ENCODE measurements around the genes CDH5, CA7, CDH16 and CIAO2B.

DNA sequence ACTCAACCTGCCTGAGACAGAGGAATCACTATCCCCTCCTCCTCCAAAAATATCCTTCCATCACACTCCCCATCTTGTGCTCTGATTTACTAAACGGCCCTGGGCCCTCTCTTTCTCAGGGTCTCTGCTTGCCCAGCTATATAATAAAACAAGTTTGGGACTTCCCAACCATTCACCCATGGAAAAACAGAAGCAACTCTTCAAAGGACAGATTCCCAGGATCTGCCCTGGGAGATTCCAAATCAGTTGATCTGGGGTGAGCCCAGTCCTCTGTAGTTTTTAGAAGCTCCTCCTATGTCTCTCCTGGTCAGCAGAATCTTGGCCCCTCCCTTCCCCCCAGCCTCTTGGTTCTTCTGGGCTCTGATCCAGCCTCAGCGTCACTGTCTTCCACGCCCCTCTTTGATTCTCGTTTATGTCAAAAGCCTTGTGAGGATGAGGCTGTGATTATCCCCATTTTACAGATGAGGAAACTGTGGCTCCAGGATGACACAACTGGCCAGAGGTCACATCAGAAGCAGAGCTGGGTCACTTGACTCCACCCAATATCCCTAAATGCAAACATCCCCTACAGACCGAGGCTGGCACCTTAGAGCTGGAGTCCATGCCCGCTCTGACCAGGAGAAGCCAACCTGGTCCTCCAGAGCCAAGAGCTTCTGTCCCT lies 908 bp upstream of the CDH5 start:
- RRBS = no CpG with 5 or more reads among the region's 6 CpGs

DNA sequence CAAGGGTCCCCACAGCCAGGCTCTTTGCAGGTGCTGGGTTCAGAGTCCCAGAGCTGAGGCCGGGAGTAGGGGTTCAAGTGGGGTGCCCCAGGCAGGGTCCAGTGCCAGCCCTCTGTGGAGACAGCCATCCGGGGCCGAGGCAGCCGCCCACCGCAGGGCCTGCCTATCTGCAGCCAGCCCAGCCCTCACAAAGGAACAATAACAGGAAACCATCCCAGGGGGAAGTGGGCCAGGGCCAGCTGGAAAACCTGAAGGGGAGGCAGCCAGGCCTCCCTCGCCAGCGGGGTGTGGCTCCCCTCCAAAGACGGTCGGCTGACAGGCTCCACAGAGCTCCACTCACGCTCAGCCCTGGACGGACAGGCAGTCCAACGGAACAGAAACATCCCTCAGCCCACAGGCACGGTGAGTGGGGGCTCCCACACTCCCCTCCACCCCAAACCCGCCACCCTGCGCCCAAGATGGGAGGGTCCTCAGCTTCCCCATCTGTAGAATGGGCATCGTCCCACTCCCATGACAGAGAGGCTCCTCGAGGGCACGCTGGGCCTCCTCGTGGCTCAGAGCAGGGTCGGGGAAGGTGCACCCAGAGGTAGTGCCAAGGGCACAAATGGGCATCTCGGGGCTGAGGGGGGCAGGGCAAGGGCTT lies at the start of gene CDH5:
TSS of gene CDH5 (plus strand) at position 335 of the 643 bp plus-strand sequence.
- RRBS = 56% methylated on average over 2 of the region's 21 CpGs

- RRBS = no CpG with 5 or more reads among the region's 5 CpGs
Measured at GRCh38 chr16:66531238-66531623, 18.7 kb downstream of the TK2 start.

DNA sequence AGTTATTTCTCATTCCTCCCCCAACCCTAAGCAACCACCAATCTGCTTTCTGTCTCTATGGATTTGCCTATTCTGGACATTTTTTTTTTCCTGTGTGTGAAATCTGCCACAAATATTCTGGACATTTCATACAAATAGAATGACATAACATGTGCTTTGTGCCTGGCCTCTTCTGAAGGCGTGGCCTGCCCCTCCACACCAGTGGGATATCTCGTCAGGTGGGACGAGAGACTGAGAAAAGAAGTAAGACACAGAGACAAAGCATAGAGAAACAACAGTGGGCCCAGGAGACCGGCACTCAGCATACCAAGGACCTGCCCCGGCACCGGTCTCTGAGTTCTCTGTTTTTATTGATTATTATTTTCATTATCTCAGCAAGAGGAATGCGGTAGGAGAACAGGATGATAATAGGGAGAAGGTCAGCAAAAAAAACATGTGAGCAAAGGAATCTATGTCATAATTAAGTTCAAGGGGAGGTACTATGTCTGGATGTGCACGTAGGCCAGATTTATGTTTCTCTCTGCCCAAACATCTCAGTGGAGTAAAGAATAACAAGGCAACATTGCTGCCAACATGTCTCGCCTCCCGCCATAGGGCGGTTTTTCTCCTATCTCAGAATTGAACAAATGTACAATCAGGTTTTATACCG lies 23.2 kb downstream of the CMTM3 start:
- RRBS = no CpG with 5 or more reads among the region's 12 CpGs

DNA sequence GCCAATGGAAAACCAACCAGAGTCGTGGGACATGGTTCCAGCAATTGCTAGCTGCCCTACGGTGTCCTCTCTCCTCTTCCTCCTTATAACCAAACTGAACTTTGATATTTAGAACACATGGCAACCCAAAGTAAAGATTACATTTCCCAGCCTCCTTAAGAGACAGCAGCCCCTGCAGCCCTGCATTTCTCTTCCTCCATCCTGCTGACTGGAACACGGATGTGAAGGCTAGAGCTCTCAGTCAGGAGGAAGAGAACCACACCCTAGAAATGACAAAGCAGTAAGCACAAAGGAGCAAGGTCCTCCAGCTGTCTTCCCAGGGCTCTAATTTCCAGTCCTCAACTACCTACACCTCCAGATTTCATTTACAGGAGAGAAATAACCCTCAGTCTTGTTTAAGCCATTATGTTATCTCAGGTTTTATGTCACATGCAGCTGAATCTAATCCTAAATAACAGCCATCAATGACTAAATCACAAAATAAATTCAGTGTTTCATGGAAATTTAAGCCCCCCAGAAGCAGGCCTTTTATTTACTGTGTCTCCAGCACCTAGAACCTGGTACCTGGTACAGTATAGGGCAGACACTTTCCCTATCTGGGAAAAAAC lies 10.8 kb downstream of the DYNC1LI2 start:
- RRBS = no CpG with 5 or more reads among the region's 3 CpGs

- RRBS = 3% methylated on average over 22 of the region's 34 CpGs
Measured at GRCh38 chr16:66844273-66844562, at the start of gene CA7. Gene CA7 (plus strand): TSS chr16:66844414.

DNA sequence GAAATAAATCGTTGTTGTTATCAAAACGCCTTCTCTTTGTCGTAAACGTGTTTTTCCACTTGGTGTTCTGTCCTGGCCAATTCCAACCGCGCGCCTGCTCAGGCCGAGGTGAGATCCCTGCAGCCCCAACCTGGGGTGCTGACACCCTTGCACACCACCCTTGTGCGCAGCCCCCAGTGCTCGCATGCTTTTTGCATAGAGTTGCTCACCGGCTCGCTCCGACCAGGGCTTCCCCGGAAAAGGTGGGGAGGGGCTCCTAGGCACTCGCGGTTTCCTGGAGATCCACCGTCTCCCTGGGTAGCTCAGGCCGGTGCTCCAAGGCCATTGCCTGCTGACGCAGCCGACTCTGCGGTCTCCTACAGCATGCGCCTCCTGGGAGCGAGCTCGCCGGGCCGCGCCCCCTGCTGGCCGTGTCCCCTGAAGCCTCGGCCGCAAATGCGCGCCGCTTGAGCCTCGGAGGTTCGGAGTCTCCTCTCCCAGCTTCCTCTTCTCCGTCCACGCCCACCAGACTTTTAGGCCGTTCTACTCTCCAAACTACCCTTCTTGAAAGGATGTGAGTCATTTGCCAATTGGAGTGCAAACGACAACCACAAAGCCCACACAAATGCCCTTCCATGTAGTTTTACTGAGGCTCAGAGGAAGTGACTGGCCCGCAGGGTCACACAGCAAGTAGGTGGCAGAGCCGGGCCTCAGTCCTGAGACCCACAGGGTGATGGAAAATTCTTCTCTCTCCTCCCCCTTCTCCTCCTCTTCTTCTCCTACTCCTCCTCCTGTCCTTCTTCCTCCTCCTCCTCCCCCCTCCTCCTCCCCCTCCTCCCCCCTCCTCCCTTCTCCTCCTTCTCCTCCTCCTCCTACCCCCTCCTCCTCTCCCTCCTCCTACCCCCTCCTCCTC lies 7.2 kb upstream of the PDP2 start:
- RRBS = 1% methylated on average over 11 of the region's 41 CpGs

- RRBS = no CpG with 5 or more reads among the region's 5 CpGs
Measured at GRCh38 chr16:66905497-66906168, 13.1 kb downstream of the CDH16 start.

DNA sequence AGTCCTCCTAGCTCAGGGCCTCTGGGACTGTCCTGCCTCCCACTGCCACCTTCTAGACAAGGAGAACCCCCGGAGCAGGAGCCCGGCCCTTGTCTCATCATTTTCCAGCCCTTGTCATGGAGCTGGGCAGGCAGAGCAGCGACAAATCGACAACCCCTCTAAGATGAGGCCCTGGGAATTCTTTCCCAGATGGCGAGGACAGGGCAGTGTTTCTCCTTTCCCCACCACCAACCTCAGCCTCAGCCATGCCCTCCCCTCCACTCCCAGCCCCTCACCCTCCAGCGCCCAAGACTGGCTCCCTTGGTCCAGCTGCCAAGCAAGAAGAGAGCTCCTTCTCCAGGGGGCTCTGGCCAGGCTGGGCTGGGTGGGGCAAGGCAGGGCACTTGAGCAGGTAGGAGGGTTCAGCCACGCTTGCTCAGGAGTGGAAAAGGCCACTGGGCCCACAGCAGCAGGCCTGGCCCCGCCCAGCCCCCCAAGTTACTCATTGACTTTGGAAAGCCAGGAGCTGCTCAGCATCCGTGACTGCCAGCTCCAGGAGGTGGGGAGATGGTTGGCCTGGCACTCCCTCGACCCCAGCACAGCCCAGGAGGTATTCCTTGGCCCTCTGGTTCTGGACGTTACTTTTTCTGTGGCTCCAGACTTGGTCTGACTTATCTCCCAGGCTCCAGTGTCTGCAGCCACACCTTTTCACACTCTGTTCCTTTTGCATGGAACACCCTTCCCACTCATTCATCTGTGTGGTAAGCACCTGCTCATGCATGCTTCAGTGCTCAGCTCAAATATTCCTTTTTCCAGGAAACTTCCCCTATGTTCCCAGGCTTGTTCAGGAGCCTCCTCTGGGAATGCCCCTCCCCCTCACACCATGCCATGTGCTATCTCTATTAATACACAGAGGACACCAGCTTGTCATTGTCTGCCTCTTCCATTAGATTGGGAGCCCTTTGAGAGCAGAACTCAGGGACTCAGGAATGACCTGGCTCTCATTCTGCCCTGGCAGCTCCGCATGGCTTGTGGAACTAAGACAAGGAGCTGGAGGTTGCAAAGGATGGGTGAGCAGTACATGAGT lies at the start of gene CDH16:
TSS of gene CDH16 (minus strand) at position 357 of the 1,066 bp plus-strand sequence.
- RRBS = no CpG with 5 or more reads among the region's 12 CpGs

DNA sequence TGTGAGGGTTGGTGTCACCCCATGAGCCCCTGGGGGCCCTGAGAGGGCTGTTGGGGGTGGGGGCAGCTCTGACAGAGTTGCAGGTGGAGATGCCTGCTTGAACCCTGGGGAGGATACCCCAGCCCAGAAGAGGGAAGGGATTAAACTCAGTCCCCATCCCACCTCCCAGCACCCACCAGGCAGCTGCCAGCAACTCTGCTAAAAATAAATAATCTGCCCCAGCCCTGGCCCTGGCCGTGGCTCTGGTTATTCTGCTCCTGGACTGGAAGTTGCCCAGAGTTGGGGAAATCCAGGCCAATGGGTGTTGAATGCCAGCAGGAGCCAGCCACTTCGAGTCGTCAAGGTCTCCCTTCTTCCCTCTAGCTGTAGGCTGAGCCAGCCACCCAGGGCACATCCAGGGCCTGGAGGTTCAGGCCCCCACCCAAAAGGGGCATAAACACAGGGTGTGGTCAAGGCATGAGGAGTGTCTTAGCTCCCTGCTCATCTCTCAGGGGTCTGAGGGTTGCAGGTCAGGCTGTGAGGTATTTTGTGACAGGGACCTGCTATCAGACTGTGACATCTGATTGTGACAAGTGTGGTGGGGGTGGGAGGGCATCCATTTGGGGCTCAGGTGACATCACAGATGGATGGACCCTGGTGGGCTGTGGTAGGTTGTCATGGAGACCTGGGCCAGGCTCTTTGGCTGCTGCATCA lies 923 bp upstream of the RRAD start:
- RRBS = no CpG with 5 or more reads among the region's 3 CpGs

- RRBS = no CpG with 5 or more reads among the region's 70 CpGs
Measured at GRCh38 chr16:66933816-66934600, at the start of gene CIAO2B. Gene CIAO2B (minus strand): TSS chr16:66934402.

DNA sequence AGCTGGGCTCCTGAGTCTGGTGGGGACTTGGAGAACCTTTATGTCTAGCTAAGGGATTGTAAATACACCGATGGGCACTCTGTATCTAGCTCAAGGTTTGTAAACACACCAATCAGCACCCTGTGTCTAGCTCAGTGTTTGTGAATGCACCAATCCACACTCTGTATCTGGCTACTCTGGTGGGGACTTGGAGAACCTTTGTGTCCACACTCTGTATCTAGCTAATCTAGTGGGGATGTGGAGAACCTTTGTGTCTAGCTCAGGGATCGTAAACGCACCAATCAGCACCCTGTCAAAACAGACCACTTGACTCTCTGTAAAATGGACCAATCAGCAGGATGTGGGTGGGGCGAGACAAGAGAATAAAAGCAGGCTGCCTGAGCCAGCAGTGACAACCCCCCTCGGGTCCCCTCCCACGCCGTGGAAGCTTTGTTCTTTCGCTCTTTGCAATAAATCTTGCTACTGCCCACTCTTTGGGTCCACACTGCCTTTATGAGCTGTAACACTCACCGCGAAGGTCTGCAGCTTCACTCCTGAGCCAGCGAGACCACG lies 13.6 kb upstream of the CES4A start:
- RRBS = no CpG with 5 or more reads among the region's 12 CpGs

DNA sequence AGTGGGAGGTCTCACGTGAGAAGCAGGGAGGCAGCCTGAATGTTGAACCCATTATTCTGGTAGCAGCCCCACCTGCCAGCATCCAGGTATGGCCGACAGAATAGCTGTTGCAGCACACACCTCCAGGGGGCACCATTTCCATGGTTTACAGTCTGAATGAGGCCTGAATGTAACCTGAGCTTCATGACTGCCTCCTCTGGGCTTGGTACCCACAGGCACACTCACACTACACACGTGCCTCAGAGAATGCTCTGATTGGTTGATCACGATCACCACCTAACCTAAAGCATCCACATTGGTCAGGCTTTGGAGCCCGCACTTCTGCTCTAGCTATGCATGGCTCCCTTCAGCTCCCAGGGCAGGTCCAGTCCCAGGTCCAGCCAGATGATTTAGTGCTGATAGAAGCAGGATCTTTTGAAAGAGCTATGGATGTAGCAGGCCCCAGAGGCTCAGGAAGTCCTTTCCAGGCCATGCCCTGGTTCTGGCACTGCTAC lies 11.0 kb upstream of the CBFB start:
- RRBS = no CpG with 5 or more reads among the region's 5 CpGs

DNA sequence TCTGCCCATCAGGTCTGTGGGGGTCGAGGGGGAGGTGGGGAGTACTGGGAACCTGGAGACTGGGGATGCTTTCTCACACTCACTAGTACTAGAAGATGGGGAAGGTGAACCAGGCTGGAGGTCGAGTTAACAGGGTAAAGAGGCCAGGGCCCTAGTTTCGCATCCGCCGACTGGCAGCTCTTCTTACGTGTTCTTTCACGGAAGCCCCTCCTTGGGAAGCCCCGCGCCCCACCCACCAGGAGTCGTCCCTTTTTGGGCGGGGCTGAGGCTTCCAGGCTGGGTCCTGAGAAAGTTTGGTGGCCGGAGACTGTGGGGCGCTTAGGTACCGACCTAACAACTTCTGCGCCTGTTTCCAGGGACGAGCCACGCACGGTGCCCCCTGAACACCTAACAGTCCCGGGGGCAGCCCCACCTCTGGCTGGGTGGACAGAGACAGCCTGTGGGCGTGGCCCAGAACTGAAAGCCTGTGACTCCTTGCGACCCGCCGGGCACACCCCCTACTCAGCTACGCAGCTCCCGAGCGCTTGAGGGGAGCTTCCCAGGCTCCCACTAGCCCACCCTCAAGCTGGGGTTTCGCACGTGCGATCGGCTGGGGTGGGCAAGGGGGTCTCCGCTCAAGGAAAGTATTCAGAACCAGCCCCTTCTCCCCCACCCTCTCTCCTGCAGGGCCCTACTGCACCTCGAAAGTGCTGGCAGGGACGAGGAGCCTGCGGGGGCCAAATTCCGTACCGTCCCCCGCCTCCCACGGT lies 590 bp downstream of the TRADD start:
- RRBS = 3% methylated on average over 9 of the region's 38 CpGs

GRCh38 chr16:67174068-67174796 lies 9.5 kb downstream of the MATCAP1 start:
- RRBS = 8% methylated on average over 12 of the region's 64 CpGs

GRCh38 chr16:67229113-67229887 lies 2.4 kb downstream of the TMEM208 start:
- RRBS = no CpG with 5 or more reads among the region's 13 CpGs

DNA sequence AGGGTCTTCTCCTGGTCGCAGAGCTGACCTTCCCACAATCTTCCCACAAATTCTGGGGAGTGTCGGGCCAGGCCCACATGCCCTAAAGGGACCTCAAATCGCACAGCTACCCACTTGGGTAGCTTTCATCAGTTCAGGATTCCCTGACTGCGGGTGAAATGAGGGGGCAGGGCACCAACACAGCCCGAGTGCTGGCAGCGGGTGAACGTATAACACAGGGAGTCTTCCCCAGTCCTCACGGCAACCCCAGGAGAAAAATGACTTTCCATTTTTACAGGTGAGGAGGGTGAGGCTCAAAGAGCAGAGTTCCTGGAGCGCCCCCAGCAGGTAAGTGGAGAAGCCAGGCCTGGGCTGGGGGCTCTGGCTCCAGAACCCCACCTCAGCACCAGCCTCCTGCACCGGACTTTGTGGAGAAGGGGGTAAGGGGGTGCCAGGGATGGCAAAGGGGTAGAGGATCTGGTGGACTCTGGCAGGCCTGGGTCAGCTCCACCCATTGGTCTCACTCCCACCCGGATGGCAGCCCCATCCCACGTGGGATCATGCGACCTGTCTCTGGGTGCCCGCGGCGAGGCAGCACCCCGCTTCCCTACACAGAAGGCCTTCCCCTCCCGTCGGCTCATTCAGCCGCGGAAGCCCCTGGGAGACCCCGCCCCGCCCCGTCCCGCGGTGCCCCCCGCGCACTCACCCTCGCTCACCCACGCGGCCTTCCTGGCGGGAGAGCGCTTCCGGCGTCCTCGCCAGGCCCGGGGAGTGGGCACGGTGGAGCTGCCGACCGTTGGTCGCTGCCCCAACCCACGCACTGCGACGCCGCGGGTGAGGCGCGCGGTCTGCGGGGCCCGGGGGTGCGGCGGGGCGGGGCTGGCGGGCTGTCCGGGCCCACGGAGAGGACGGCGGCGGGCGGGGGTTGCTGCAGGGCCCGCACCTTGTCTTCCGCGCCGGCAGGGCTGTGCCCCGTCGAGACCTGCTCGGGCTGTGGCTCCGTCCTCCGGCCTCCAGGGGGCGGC lies 566 bp upstream of the PLEKHG4 start:
- RRBS = 3% methylated on average over 28 of the region's 71 CpGs

DNA sequence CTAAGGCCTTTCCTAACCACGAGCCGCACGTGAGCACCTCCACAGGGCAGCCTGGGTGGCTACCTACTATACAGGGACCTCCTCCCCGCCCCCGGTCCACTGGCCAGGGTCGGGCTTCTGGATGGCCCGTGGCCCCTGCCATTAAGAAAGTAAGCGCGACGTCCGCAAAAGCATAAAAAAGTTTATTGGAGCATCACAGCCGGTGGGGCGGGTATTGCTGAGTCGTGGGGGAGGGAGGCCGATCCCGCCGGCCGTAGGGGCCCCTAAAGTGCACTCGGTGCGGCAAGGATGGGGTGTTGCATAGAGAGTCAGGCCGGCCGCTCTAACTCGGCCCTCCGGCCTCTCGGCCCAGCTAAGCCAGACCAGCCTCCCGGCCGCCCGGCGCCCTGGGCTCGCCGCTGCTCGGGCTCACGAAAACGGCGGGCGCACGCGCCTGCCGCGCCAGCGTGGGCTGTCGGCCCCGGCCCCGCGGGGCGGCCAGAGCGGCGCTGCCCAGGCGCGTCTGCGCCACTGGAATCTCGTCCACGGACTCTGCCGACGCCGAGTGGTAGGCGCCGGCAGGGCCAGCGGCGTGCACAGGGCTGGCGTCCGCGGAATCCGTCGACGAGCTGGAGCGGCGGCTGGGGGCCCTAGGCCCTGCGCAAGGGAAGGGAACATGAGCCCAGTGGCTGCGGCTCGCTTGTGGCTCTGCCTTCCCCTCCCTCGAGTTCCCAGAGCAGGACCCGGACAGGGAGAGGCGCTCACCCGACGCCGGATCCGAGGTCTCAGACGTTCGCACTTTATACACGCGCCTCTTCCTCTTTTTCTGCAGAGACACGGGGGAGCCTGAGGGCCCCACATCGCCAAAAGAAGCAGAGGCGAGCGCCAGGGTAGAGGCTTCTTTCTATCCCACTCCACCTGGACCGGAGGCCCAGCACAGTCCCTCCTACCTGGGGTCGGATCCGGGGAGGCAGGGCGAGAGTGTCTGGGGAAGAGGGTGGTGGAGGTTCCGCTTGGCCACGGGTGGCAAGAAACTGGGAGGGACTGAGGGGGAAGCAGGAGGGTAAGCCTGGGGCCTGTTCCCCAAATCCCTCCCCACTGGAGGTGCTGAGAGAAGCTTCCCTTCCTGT lies 1.3 kb upstream of the TPPP3 start:
- RRBS = 3% methylated on average over 37 of the region's 92 CpGs

DNA sequence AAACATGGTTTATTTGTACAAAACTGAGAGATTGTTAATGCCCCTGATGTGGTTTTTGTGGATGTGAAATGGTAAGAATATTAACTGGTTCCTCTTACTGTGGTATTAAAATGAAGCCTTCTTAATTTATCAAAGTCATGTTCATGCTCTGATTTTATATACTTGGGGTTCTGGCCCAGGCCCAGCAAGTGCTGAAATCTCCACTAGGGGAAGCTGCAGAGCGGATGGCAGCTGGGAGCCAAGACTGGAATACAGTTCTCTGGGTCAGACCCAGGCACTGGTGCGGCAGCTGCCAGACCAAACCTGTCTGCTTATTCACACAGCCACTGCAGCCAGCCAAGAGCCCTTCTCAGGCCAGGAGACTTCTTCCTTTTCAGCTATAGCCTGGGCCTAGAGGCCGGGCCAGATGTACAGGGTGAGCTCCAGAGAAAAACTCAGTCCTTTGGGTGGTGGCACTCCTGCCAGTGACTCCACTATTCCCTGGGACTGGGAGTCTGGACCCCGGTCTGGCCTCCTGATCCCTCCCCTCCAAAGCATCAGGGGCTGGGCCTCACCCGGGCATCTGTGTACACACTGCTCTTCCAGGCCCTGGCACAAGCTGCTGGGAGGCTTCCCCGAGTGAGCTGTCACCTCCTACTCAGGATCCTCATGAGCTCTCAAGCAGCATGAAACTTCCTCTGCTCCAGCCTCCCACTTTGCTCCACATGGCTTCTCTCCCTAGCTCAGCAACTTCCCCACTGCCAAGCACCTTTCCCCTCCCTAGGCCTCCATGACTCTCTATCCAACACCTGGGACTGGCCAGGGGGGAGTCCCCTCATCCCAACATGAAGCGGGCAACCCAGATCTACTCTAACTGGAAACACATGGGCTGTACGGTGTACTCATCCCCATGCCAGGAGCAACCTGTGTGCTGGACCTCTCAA lies 24.4 kb downstream of the ATP6V0D1 start:
- RRBS = 16% methylated on average over 2 of the region's 8 CpGs

DNA sequence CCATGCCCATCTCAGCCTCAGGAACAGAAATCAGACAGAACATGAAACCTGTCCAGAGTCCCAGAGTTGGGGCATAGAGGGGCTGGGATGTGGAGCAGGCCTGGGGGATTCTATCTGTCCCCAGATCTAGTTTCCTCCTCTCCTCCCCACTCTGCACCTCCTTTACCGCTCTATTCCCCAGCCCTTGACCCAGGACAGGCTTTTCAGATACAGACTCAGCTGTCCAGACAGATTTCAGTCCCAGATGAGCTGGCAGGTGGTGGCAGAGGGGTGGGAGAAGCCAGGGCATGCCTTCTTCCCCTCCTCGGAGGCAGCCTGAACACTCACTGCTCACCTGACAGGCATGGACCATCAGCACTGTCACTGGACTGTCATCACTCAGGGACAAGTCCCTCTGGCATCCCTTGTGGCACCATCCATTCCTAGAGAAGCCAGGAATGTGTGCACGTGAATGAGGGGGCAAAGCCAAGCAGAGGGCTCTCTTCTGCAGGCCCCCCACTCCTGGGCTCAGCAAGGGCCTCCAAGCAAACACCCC lies 23.7 kb downstream of the ATP6V0D1 start:
- RRBS = no CpG with 5 or more reads among the region's 3 CpGs

Measured in amniotic epithelial cell (primary cell).